ENCODE results near the genes ALDH1L1 and PLXNA1.

DNA sequence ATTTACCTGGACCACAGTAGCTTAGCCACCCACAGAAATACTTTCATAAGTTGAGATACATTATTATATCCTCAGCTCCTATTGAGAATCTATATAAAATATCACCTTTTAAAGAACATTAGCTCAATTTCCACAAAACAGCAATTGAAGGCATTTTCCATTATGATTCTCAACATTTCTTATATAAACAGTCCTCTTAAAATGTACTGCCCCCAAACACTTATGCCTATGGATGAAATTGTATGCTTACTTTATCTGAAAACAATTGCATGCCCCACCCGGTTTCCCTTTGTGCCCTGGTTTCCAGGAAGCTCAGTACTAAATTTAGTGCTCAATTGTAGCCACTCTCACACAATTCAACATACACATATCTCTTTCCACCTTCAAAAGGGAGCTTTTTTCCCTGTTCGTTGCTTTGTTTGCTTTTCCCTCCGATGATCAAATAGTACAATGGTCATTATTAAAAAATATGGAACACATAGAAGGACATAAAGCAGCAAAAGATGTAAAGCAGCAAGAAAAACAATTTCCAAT lies 31.7 kb downstream of the HEG1 start:
- RRBS, result no CpG with 5 or more reads among the region's 3 CpGs

DNA sequence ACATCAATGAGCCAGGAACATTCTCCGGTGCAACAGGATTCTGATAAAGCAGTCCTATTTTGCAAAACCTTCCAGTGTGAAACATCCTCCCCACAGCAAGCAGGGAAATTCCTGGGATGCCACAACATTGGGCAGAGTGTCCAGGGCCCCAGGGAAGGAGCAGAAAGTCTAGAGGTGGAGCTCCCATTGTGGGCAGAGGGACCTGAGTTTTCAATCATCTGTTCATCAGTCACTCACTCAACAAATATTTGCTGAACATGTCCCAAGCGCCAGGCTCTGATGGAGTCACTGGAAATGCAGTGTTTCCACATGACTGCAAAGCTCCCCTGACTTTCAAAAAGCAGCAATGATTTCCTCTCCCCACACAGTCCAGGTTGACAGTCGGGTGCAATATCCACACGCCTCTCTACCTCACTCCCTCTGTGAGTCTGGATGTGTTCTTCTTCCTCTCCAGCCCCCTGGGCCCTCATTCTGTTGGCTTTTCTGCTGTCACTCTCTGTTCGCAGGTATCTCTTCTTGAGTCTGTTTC lies 7.5 kb upstream of the HEG1 start:
- RRBS, result no CpG with 5 or more reads among the region's 5 CpGs

DNA sequence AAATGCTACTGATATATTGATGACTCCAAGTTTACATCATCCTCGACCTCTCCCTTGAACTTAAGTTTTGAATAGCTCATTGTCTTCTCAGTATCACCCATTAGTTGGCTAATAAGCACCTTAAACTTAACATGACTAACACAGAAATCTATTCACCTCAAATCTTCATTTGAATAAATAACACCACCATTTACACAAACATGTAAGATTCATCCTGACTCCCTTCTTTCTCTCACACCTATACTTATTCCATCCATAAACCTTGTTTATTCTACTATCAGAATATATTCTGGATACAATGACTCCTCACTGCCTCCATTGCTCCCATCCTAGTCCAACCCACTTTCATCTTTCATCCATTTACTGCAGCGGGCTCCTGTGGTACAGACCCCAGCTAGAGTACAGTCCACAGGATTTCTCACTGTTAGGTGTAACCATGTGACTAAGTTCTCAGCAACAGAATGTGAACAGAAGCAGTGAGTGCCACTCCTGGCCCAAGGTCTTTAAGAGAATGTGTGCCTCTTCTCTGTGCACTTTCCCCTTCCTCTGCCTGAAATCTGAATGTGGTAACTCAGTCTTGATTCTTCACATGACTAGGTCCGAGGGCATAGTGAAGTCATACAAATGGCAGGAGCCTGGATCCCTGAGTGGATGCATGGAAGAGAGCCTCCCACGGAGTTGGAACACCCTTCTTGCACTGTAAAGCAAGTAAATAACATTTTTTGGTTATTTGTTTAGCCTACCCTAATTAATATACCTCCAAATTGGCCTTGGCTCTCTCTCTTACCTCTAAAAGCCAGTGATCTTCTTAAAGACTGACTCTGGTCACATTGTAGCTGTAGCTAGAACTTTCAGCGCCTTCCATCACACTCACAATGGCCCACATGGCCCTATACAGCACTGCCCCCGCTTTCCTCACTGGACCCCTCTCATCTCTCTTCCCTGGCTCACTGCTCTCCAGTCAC lies 39.6 kb upstream of the HEG1 start:
- RRBS, result no CpG with 5 or more reads among the region's 6 CpGs

DNA sequence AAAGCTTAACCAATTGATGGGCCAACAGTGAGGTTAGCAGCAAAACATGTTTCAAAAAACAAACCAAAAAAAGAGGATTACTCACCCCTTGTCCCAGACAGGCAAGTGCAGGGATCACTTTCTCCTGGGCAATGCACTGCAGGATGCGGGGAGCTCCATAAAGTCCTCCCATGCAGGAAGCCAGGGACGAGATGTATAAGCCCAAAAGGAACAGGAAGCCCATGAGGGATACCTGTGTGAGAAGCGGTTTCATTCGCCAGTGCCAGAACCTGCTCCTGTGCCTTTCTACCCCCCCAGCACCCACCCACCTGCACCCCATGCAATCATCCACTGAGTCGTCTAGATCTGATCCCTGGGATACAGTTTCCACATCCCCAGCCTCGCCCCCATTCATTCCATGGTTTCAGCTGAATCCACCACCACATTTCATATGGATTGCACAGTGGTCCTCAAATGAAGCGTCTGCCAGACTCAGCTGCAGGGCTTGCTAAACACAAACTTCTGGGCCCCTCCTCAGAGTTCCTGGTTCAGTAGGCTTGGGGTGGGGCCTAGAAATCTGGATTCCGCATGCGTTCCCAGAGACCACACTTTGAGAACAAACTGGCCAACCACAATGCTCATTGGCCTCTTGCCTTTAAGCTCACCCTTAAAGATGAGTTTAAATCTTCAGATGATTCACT lies 54.4 kb upstream of the HEG1 start:
- RRBS, result no CpG with 5 or more reads among the region's 9 CpGs

DNA sequence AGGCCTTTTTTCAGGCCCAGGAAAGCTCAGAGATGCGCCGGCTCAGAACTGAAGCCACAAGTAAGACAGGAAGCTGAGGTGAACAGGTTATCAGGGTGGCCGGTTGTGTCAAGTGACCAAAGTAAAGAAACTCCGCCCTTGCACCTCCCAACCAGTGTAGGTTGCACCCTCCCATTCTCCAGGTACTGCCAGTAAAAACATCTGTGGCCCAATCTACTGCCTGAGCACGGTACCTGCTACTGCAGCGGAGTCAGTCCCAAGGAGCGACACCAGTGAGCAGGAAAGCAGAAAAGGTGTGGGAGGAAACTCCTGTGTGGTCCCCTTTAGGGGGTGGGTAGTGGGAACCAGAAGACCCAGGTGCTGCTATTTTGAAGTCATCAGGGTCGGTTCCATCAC lies 60.0 kb upstream of the HEG1 start:
- RRBS, result 47% methylated on average over 1 of the region's 8 CpGs

- RRBS, result no CpG with 5 or more reads among the region's 1 CpG
Measured at GRCh38 chr3:125148090-125148289, 64.6 kb downstream of the SLC12A8 start.

GRCh38 chr3:125313263-125313765 lies 61.8 kb downstream of the ZNF148 start:
- RRBS, result no CpG with 5 or more reads among the region's 4 CpGs

DNA sequence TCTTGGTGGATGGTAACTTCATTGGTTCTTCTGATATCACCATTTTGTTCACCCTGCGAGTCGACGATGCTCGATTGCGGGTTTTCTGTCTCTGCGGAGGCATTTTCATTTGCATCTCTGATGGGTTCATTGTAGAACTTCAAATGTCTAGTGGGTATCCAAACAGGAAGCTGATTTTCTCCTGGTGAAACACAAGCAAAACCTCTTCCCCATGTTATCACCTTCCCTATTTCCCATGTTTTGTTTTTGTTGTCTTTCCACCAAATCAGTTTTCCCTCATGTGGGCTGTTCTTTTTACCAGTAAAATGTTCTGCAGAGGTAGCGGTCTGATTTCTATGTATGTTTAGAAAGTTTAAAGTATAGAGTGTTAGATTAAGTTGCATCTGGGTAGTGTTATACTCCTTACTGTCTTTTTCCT lies 168.3 kb upstream of the ROPN1B start:
- RRBS, result no CpG with 5 or more reads among the region's 7 CpGs

- RRBS, result no CpG with 5 or more reads among the region's 5 CpGs
Measured at GRCh38 chr3:126167440-126168084, 12.8 kb downstream of the ALDH1L1 start.

DNA sequence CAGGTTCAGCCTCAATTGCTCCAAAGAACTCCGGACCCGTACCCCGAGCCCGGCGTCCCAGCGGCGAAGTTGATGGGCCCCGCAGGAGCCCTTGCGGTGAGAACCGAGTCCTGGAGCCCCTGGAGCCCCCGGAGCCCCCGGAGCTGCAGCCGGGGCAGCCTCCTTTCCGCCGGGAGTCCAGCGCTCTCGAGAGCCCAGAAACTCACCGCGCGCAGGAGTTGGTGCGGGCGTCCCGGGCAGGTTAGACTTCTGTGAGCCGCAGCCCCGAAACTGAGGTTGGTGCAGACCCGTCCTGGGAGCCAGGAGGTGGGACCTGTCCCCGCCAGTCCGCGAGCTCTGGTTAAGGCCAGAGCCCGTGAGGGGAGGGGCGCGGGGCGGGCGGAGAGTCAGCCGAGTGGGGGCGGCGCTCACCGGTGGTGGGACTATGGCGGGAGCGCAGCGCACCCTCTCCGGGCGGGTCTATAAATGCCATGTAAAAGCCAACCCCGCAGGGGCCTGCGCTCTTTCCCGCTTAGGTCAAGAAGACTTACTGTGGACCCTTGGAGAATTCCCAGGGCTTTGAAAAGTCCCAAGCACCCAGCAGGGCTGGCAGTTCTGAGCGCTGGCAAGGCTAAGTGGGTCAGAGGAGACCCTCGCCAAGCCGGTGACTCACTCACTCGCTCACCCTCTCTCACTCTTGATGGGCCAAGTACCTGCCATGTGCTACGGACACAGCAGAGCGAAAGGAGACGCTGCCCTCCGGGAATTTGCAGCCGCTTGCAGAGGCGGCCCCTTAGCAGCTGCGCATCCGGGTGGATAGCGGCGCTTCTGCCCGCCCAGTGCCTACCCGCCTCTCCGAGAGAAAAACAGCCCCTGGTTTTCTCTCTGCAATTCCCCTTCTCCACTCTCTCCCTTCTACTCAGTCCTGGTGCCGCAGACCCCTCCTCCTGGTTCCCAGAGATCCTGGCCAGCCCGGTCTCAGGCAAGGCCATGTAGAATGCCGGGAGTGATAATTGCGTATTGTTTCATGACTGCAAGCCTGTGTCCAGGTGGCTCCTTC lies at the start of gene ALDH1L1:
Gene ALDH1L1 (minus strand): TSS at position 317 of the 1,039 bp plus-strand sequence.
- RRBS, result 10% methylated on average over 27 of the region's 67 CpGs

- RRBS, result no CpG with 5 or more reads among the region's 6 CpGs
Measured at GRCh38 chr3:126212483-126212805, 32.1 kb upstream of the ALDH1L1 start.

DNA sequence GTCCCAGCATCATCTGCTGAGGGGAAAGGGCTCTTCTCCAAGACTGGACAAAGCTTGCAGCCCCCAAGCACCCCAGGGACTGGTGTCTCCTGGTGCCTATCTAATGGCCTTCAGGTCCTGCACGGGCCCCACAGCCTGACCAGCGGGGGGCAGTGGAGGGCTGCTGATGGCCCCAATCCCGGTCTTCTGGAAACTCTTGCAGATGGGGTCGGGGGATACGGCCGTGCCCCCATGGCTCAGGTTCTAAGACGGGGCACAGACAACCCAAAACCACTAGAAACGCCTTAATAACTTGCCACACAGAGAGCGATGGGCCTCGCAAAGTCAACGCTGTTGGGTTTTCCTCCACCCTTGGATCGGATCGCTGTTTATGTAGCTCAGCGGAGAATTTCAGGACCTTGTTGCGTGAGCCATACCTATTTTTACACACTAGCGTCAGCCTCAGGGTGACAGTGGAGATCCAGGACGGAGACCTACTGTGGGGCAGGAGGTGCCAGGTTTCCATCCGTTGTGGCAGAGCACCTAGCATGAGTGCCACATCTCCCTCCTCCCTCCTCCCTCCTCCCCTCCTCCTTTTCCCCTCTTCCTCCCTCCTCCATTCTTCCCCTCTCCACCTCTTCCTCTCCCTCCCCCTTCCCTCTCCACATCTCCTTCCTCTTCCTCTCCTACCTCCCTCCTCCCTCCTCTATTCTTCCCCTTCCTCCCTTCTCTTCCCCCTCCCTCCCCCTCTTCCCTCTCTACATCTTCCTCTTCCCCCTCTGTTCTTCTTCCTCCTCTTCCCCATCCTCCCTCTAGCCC lies 79.3 kb upstream of the ALDH1L1 start:
- RRBS, result no CpG with 5 or more reads among the region's 18 CpGs

DNA sequence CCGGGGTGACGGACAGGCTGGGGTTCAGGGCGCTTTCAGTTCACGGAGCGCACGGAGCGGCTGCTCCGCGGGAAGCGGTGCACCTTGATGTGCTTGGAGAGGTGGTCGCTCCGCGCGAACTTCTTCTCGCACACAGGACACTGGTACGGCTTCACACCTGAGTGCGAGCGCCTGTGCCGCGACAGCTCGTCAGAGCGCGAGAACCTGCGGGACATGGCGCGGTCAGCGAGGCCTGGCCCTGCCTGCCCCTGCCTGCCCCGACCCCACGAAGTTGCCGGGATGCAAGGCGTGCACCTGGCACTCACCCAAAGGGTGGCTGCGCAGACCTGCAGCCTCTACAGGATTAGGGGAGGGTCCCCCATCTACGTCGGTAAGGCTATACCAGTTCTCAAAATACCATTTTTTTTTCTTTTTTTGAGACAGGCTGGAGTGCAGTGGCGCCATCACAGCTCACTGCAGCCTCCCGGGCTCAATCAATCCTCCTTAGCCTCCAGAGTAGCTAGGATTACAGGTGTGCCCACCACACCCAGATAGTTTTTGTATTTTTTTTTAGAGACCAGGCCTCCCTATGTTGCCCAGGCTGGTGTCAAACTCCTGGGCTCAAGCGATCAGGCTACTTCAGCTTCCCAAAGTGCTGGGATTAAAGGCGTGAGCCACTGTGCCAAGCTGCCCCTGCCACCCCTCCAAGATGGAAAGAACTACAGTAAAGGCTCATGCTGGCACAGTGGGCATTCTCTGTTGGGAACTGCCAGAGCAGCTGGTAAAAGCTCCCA lies 13.3 kb downstream of the KLF15 start:
- RRBS, result no CpG with 5 or more reads among the region's 38 CpGs

- RRBS, result no CpG with 5 or more reads among the region's 5 CpGs
Measured at GRCh38 chr3:126347333-126347877, 9.8 kb downstream of the KLF15 start.

GRCh38 chr3:126356313-126357044 lies 729 bp downstream of the KLF15 start:
- RRBS, result 3% methylated on average over 15 of the region's 70 CpGs

GRCh38 chr3:126537569-126538228 lies 13.7 kb downstream of the CHST13 start:
- RRBS, result 74% methylated on average over 2 of the region's 11 CpGs

- RRBS, result no CpG with 5 or more reads among the region's 1 CpG
Measured at GRCh38 chr3:126602281-126602783, 43.6 kb upstream of the C3orf22 start.

GRCh38 chr3:126704425-126704959 lies 452 bp downstream of the CHCHD6 start:
- RRBS, result 1% methylated on average over 20 of the region's 44 CpGs

DNA sequence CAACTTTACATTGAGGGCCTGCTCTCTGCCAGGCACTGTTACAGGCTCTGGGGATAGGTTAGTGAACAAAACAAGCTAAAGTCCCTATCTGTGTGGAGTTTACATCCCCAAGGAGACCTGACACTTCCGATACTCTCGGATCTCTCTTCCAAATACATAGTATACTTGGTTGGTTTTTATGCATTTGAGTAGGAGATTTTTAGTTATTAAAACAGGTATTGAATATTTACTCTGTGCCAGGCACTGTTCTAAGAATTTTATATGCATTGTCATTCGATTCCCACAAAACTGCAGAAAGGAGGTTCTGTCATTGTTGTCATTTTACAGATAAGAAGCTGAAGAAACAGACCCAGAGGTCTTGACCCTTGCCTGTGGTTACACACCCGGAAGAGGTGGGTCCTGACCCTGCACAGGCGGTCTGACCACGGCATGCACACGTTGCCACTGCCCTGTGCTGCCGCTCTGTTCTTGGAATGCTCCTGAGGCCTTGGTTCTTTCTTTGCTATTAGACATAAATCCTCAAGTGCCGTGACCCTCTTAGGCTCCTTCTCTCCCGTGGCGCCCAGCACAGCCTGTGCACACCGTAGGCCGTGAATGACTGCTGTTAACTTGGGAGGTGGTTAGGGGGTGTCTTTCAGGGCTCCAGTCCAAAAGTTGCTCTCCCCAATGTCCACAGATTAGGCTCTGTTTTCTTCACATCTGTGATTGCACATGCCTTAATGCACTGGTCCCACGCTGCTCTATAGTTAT lies 74.2 kb upstream of the PLXNA1 start:
- RRBS, result no CpG with 5 or more reads among the region's 14 CpGs

DNA sequence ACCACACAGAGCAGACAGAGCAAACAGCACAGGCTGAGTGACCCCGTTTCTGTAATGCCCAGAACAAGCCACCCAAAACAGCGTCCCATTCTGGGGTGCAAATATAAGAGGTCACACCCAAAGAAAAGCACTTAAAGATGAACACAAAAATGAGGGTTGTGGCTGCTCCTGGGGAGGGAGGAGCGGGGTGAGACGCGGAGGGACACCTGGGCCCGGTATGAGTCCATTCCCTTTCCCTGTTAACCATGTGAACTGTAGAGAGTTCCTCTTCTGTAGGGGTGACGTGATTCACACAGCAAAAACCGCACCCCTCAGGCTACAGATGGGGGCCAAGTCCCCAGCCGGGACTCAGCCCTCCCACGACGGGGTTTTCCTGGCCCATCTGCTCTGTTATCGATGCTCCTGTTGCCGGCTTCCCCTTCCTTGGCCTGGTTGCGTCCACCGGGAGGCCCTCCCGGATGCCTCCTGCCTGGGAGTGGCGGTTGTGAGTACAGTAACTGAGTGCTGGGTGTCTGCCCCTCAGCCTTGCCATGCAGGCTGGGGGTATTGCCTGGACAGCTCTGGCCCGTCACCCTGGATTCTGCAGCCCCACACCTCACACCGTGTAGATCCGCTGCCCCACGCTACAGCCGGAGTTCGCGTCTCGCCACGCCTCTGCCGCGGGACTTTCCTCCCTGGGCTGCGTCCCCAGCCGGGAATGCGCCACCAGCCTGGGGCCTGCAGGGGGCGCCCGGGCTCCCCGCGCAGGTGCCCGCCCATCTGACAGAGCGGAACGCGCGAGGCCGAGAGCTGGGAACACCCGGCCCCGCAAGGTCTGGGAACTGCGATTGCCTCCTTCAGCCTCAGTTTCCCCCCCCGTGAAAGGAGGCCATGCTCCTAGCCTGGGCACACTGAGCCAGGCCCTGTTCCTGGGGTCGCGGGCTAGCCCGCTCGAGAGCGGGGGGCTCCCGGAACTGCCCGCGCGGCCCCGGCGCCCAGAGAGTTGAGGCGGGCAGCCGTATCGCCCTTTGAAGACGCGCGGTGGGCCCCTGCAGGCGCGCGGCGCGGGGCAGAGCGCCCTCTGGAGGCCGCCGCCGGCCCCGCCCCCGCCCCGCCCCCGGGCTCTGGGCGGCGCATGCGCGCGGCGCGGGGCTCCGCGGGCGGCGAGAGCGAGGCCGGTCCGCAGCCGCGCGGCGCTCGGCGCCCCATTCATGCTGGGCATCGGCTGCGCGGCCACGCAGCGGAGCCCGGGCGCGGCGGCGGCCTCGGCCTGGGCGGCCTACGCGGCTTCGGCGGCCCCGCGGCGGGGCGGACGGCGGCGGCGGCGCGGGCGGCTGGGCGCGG lies at the start of gene PLXNA1:
Gene PLXNA1 (plus strand): TSS at position 1,187 of the 1,323 bp plus-strand sequence.
- RRBS, result 3% methylated on average over 67 of the region's 124 CpGs

Data from GM19240 (cell line).